Left lobe of liver (tissue), 1 donor: ENCODE data around the gene GADL1.

DNA sequence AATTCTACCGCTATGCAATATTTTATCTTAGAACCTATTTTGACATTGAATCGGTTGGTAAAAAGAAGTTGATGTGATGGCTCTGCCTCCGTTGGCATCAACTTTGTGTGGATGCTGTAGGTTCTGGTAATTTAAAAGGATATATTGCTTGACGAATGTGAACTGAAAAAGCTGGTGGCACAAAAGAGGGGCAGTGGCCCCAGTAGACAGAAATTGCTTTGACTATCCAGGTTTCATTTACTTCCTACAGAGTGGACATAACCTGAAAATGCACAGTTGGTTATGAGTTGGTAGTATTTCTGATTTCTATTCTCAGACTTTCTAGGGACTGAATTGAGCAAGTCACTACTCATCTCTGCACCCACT is 414.3 kb upstream of the RBMS3 start:
- PRO-cap, result no peak

DNA sequence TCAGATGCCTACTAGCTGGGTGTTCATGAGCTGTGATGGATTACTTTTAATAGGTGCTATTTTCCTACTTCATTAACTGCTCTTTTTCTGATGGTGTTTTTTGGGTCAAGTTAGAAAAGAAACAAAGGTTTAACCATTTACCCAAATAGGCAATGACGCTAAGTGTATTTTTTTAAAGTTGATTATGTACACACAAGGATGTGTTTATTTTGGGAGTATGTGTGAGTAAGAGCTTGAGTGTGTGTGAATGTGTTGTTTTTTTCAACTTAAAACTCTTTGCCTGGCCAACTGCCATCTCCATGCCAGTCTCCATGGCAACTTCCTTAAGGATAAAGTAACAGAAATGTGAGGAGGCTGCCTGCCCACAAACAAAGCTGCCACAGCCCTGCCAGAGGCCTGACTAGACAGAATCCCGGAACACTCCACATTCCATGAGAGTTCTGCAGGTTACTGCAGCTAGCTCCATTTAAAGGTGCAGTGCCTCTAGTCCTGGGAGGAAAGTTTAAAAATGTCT is 215.5 kb upstream of the RBMS3 start:
- PRO-cap, result no peak

DNA sequence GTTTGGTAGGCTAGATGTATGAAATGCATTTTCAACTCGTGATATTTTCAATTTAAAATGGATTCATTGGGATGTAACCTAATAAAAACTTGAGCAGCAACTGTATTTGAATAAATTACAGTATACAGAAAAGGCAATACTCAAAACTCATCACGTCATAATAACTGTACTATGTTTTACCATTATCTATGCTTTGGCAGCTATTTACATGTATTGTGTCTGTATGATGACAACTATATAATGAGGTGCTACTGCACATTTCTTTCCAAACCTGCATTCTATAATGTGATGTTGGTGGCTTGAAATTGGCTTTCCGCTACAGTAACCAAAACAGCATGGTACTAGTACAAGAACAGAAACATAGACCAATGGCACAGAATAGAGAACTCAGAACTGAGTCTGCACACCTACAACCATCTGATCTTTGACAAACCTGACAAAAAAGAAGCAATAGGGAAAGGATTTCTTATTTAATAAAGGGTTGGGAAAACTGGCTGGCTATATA is 93.8 kb downstream of the RBMS3 start:
- PRO-cap, result no peak

- PRO-cap, result no peak
These were observed 100.8 kb downstream of the RBMS3 start for GRCh38 chr3:29381621-29382157.

DNA sequence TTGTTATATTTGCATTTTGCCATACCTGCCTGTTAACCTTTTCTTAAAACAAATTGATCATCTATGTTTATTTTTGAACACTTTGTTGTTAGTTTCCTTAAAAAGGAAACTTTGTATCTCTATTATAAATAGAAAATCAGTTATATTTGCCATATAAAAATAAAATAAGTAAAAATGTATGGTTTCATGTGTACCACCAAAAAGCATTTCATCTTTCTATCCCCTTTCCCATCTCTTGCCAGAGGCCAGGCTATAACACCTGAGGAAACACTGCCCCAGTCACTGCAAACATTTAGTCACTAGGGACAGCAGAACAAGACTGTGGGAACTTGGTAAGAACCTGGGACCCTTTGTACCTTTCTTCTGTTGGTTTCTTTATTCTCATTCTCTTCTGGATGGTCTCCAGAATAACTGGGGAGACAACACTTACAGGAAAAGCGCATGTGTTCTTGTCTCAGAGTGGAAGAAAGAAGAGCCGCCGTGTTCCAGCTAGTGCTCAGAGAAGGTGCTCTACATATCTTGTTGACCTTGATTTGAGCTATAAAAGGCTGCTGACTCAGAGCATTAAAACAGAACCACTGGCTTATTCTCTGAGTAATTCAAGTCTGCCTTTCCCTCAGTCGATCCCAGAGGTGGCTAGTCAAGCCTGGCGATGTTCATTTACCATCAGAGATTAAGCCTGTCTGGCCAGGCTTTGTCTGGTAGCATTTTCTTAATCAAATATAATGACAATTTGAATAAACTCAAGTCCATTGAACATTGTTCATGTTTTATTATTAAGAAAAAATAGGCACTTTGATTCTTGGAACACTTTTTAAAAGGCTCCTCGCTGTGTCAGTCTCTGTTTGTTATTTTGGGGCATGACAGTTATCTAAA is 361.7 kb downstream of the RBMS3 start:
- PRO-cap, result no peak

DNA sequence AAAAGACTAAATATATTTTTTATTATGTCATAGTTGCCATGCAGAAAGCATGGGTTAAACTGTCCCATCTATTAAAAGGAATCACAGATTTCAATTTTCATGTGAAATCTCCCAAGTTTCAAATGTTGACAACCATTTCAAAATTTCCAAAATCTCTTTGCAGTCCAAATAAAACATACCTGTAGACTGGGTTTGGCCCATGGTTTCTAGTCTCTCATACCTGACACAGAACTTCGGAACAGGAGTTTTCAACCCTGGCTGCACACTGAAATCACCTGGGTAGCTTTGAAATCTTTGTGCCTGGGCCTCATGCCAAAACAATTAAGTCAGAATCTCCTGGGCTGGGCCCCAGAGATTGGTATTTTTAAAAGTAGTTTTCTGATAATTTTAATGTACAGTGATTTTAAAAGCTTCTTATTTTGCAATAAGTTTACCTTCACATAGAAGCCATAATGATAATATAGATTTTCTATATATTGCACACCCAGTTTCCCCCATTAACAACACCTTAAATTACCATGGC is 476.5 kb downstream of the RBMS3 start:
- PRO-cap, result no peak

- PRO-cap, result no peak
These were observed 94.9 kb upstream of the TGFBR2 start for GRCh38 chr3:30511418-30511993.

- PRO-cap, result unidirectional peak, plus-strand start at chr3:30516455
These were observed 90.2 kb upstream of the TGFBR2 start for GRCh38 chr3:30516122-30516659.

DNA sequence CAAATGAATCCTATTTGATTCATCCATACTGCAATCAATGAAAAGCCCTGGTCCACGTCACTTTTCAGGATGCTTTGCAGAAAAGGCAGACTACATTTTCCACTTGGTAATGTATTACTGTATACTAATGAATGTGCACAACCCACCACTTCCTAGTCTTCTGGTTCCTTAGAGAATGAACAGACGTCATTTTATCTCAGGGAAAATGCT is 53.5 kb upstream of the TGFBR2 start:
- PRO-cap, result unidirectional peak, minus-strand start at position 65 of the sequence

DNA sequence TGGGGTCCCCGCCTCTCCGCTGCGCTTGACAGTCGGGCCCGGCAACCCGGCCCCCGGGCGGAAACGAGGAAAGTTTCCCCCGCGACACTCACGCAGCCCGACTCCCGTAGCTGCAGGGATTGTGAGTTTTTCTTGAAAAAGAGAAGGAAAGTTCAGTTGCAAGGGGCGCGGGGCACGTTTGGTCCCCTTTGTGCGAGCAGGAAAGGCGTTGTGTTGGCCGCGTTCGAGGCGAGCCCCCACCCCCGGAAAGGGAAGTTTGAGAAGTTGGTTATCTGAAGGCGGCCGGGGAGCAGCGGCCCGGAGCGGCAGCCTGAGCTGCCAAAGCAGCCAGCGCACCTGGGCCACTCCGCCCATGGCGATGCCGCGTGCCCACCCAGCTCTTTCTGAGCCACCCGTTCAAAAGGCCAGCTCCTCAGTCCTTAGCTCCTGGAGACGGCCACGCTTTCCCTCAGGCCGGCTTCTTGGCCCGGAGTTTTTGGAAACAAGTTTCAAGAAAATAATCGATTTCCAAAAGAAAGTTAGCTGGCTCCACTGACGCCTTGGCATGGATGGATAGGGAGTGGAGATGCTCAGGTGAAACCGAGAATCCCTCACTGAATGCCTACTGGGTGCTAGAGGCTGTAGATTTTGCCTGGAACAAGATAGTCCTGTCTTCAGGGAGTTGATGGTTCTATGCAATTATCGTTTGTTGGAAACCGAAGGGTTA is 776 bp downstream of the TGFBR2 start:
- PRO-cap, result bidirectional peak, plus-strand start at position 300 of the sequence, minus-strand start at position 258 of the sequence

DNA sequence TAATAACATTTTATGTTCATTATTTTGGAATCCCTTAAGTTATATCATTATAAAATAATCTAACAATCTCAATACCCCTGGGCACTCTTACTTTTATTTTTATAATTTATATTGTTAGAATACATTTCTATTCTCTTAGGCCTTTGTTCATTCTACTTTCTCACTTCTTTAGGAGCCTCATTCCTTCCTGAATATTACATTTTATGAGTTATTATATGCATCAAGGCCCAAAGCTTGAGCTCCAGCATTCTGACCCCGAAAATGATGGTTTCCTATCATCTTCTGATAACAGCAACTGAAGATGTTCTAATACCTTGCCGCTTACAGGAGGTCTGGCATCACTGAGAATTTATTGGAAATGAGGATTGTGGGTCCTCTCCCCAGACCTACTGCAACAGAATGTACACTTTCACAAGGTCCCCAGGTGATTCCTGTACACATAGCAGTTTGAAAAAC is 11.1 kb downstream of the TGFBR2 start:
- PRO-cap, result no peak

GRCh38 chr3:30639766-30640428 is 33.5 kb downstream of the TGFBR2 start:
- PRO-cap, result no peak

- PRO-cap, result no peak
These were observed 52.1 kb downstream of the TGFBR2 start for GRCh38 chr3:30658408-30659059.

DNA sequence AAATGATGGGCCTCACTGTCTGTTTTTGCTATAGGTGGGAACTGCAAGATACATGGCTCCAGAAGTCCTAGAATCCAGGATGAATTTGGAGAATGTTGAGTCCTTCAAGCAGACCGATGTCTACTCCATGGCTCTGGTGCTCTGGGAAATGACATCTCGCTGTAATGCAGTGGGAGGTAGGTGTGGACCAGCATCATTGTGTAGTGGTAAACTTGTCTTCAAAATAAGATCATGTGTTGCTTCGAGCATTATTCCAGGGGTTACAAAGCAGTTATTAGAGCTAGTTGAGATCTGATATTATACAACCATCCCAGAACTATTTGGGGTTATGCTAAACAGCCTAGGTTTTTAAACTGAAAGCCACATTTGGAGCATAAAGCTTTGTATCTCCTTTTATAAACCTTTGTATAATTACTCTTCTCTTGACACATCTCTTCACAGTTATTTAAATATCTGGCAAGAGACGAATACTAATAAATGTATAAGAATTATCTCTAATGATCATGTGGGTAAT is 67.7 kb downstream of the TGFBR2 start:
- PRO-cap, result no peak

DNA sequence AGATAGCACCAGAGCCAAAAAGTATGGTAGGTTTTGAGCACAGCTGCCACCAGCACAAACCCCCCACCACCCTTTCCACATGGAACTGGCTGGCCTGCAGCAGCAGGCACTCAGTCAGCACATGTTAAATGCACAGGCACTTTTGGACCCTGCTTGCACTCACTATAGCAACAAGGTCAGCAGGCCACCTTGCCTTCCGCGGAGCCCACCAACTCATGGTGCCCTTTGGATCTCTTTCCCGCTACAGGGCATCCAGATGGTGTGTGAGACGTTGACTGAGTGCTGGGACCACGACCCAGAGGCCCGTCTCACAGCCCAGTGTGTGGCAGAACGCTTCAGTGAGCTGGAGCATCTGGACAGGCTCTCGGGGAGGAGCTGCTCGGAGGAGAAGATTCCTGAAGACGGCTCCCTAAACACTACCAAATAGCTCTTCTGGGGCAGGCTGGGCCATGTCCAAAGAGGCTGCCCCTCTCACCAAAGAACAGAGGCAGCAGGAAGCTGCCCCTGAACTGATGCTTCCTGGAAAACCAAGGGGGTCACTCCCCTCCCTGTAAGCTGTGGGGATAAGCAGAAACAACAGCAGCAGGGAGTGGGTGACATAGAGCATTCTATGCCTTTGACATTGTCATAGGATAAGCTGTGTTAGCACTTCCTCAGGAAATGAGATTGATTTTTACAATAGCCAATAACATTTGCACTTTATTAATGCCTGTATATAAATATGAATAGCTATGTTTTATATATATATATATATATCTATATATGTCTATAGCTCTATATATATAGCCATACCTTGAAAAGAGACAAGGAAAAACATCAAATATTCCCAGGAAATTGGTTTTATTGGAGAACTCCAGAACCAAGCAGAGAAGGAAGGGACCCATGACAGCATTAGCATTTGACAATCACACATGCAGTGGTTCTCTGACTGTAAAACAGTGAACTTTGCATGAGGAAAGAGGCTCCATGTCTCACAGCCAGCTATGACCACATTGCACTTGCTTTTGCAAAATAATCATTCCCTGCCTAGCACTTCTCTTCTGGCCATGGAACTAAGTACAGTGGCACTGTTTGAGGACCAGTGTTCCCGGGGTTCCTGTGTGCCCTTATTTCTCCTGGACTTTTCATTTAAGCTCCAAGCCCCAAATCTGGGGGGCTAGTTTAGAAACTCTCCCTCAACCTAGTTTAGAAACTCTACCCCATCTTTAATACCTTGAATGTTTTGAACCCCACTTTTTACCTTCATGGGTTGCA is 85.2 kb downstream of the TGFBR2 start:
- PRO-cap, result no peak

GRCh38 chr3:30894470-30894973 is at the start of gene GADL1:
GADL1 (minus strand) TSS chr3:30894661.
- PRO-cap, result no peak

GRCh38 chr3:31004409-31004812 is 110.0 kb upstream of the GADL1 start:
- PRO-cap, result no peak

GRCh38 chr3:32109348-32109866 is 3.0 kb downstream of the GPD1L start:
- PRO-cap, result no peak

GRCh38 chr3:32391962-32392670 is 463 bp downstream of the CMTM7 start:
- PRO-cap, result no peak

- PRO-cap, result no peak
These were observed 40.6 kb downstream of the CMTM6 start for GRCh38 chr3:32462067-32462502.